ENCODE measurements around a stretch of chr17.

DNA sequence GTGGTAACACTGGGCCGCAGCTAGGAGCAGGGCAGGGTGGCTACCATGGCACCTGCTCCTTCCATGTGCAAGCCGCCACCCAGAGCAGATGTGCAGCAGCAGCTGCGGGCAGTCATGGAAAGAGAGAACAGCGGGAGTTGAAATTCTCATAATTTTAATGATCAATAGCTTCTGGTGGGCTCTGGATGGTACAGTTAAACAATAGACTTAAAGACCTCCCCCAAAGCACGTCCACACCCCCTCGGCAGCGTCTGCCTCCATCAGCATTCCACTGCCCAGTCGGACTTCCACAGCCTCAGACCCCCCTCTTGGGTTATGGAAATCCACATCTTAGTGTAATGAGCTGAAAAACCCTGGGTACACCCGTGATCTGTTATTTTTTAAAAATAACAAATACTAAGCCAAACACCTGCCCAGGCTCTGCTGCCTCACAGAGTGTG lies 16.1 kb downstream of the TMEM11 start:
- RAMPAGE, total RNA = no peak

GRCh38 chr17:21296593-21297102 lies 12.1 kb downstream of the MAP2K3 start:
- RAMPAGE, total RNA = no peak

GRCh38 chr17:21304225-21304672 lies 19.7 kb downstream of the MAP2K3 start:
- RAMPAGE, total RNA = no peak

- RAMPAGE, total RNA = no peak
Observed at GRCh38 chr17:21387651-21388466, 11.7 kb downstream of the KCNJ12 start.

DNA sequence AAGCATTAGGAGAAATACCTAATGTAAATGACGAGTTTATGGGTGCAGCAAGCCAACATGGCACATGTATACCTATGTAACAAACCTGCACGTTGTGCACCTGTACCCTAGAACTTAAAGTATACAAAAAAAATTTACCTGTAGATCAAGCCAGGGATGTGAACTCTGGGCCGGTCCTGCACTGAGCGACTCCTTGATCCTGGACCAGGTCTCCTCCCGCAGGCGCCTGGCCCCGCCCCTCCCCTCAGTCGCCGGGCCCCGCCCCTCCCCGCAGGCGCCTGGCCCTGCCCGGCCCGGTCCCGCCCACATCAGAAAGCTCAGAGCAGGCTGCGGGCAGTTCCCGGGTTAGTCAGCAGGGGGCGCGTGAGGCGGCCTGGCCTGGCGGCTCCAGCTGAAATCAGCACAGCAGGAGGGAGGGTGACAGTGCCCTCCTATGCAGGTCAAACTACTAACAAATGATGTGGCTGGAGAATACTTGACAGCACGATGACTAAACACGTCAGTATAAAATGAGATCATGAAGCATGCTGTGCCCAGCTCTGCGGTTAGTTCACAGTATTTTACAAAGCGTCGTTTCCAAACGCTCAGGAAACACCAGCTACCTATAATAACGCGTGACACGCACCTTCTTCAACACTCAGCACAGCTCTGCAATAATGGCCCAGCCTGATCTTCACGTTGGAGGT lies 80.8 kb downstream of the KCNJ12 start:
- RAMPAGE, total RNA = no peak

- RAMPAGE, total RNA = no peak
Observed at GRCh38 chr17:21699700-21700214, 7.4 kb downstream of the KCNJ18 start.

DNA sequence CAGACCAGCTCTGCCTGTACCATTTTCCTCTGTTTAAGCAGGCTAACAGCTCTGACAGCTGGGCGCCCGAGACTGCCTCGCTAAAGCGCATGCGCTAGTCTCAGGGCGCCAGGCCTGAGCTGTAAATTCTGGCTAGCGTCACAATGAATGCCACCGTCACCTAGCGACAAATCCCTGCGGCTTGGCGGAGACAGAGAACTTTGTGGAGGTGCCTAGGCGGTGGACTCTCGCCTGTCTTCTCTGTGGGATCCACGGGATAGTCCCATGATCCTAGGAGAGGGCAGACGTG lies 573.9 kb downstream of the KCNJ18 start:
- RAMPAGE, total RNA = no peak

DNA sequence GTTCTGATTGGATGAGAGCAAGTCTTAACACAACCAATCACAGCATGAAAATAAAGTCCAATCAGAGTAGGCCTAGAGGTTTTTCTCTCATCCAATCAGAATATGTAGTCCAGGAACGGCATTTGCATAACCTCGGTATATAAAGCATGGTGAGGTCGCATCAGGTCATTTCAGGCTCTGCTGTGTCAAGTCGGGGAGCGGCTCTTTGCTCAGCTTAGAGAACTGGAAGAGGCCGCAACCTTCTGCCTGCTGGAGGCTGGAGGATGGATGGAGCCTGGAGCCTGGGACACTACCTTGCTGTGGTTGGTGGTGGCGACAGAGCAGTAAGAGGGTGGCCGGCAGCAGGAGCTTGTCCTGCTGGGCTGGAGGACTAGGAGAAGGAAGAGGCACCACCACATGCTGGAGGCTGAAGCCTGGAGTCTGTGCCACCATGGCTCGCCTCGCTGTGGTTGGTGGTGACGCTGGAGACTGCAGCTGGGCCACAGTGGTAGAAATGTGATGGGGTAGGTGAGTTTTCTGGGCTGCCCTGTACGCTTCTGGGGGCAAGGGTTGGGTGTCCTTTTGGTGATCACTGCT lies 204.4 kb upstream of the WSB1 start:
- RAMPAGE, total RNA = no peak

DNA sequence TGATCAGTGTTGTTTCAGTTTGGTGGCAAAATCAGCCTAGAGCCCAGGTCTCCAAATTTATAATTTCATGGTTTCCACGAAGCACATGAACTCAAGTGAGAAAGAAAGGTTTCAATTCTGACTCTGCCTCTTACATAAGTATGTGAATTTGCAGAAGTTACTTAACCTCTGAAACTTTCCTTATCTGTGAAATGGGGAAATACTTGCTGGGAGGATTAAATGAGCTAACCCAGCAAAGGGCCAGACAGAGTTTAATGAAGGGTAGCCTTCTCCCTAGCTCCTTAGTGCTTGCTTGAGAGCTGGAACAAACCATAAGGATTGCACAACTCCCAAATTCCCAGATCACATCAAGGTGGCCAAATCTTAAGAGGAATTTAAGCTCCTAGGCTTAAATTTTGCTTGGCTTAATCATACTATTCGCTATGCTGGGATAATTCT lies 11.9 kb upstream of the WSB1 start:
- RAMPAGE, total RNA = no peak

DNA sequence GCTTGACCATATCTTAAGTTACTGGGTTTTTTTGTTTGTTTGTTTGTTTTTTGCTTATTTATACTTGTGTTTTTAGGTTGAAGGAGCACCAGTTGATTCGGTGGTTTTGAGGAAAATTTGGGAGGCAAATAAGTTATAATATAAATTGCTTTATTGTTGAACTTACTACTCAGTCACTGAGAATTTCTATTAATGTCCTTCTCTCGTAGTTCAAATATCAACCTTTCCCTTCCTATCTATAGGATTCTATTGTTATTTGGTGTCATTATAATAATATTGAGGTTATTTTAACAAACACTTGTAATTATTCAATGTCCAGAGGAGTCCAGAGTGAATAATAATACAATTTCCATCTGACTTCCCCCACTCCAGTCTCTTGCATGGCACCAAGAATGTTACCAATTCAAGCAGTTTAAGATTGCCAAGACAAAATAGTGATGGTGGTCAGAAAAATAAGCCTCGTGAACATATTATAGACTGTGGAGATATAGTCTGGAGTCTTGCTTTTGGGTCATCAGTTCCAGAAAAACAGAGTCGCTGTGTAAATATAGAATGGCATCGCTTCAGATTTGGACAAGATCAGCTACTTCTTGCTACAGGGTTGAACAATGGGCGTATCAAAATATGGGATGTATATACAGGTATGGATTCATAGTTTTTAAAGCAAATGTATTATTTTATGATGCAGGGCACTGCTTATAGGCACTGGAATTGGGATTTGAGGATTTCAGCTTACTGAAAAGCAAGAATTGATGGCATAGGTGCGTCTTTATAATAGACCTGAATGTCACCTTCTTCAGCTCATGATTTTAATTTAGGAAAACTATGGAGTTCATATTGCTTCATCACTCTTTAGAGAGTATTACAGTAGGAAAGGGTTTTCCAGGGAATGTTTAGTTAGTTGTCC lies 9.3 kb downstream of the WSB1 start:
- RAMPAGE, total RNA = no peak

GRCh38 chr17:27491553-27492460 lies 35.6 kb downstream of the KSR1 start:
- RAMPAGE, total RNA = no peak

- RAMPAGE, total RNA = no peak
Observed at GRCh38 chr17:27494142-27495084, 38.2 kb downstream of the KSR1 start.

GRCh38 chr17:27526370-27527110 lies 70.3 kb downstream of the KSR1 start:
- RAMPAGE, total RNA = no peak

DNA sequence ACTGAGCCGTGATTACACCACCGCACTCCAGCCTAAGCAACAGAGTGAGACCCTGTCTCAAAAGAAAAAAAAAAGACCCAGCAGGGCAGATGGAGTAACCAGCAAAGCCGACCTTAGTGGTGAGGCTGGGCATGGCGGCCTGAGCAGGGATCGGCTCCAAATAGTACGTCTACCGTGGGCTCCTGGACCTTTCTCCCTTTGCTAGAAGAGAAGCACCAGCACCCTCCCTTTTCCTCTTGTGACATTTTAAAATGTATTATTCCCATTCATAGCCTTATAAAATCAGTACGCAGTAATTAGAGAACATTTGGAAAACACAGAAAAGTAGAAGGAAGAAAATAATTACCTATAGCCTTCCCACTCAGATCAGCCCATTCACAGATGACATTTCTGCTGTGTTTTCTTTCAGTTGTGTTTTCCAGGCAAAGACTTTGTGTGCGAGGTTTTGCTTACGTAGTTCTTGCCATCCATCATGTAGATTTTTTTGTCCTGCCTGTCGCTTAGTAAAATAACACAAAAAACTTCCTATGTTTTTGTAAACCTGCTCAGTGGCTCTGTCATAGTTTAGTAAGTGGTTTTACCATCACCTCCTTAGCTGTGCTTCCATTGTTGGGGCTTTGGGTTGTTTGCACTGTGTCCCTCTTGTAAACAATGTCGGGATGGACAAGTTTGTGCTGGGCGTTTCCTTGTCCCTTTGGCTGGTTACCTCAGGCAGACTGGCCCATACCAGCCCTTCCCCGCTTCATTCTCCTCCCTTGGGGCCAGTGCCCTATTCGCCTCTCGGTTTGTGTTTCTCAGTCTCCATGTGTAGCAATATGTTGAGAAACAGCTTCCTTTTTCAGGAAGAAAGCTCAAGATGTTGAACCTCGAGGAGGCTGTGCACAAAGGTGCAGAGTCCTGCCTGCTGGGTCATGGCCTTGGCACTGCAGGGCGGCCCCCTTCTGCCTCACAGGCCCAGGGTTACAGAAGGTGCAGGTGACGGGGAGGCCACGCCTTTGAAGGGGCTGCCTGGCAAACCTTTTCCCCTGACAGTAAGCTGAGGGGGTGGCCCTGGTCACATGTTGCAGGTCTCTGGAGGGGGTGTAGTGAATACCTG lies 74.5 kb downstream of the KSR1 start:
- RAMPAGE, total RNA = no peak

GRCh38 chr17:27571604-27572294 lies 59.2 kb upstream of the LGALS9 start:
- RAMPAGE, total RNA = no peak

- RAMPAGE, total RNA = no peak
Observed at GRCh38 chr17:27631778-27631963, 683 bp downstream of the LGALS9 start.

GRCh38 chr17:27646418-27646717 lies 15.4 kb downstream of the LGALS9 start:
- RAMPAGE, total RNA = no peak

- RAMPAGE, total RNA = no peak
Observed at GRCh38 chr17:27805279-27805956, 5.1 kb upstream of the NOS2 start.

GRCh38 chr17:28177137-28178197 lies 135.0 kb downstream of the NLK start:
- RAMPAGE, total RNA = no peak

DNA sequence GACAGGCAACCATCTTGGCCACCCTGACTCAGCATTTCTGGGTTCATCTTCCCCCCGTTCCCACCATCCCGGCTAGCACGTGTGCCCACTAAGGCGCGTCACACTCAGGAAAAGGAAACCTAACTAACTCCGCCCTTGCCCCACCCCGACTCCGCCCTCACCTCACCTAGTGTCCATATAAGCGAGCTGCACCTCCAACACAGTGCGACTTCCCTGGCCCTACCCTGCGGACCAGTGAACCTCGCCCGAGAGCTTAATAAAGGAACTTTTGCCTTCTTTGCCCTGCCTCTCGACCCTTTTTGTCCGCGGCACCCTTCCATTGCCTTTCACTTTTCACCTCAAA lies 52.8 kb upstream of the TMEM97 start:
- RAMPAGE, total RNA = no peak